Measurements from ENCODE around the genes LRFN2, NFYA and TREM1.

DNA sequence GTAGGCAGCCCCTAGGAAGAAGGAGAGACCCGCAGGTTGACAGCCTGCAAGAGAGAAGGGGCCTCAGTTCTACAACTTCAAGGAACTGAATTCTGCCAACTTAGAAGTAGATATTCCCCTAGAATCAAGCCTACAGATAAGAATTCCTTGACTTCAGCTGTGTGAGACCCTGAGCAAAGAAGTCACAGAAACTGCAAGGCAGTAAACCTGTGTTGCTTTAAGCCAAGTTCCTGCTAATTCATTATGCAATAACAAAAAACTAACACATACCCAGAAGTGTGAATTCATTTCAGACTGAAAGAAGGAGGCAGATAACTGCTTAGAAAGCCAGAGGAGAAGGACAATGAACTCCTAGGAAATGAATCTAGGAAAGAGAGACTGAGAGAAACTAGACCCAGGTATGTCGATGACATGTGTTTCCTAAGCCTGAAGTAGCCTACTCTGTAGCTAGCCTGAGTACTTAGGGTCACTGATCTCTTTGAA, 131.1 kb downstream of the LRFN2 start:
- PRO-cap = no peak

GRCh38 chr6:40586853-40588223, at the start of gene LRFN2:
TSS of gene LRFN2 (minus strand) at chr6:40587364.
- PRO-cap = bidirectional peak, plus-strand start at chr6:40587798, minus-strand start at chr6:40587549; unidirectional peak, minus-strand start at chr6:40587977

DNA sequence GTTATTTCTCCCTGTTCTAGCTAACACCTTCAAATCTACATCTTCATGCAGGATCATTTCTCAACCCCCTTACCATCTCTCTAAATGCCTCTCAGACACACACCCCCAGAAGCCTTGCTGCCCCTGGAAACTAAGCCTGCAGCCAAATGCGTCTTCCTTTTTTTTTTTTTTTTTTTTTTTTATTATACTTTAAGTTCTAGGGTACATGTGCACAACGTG, 55.9 kb downstream of the UNC5CL start:
- PRO-cap = no peak

DNA sequence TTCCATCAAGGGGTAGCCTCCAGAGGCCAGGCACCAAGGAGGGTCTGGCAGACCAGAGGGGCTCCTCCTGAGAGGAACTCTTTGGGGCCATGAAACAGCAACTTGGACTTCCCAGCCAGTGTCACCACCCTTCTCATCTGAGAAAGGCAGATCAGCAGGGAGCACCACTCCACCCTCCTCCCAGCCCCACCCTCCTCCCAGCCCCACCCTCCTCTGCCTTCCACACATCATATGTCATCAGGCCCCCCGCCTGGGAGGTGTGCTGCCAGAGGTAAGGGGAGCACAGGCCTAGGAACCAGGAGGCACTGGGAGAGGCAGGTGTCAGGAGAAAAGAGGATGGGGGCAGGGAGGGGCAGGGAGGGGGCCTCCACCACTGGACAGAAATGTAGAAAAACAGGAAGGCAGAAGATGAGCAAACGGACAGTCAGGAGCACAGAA, 1.1 kb upstream of the TSPO2 start:
- PRO-cap = no peak

- PRO-cap = no peak
Observed at GRCh38 chr6:41049446-41049915, 3.5 kb upstream of the APOBEC2 start.

GRCh38 chr6:41053454-41054053, 552 bp downstream of the APOBEC2 start:
- PRO-cap = no peak

- PRO-cap = bidirectional peak, plus-strand start at chr6:41072970, minus-strand start at chr6:41072772
Observed at GRCh38 chr6:41072708-41073577, at the start of gene NFYA. TSS of gene NFYA (plus strand) at chr6:41072974.

DNA sequence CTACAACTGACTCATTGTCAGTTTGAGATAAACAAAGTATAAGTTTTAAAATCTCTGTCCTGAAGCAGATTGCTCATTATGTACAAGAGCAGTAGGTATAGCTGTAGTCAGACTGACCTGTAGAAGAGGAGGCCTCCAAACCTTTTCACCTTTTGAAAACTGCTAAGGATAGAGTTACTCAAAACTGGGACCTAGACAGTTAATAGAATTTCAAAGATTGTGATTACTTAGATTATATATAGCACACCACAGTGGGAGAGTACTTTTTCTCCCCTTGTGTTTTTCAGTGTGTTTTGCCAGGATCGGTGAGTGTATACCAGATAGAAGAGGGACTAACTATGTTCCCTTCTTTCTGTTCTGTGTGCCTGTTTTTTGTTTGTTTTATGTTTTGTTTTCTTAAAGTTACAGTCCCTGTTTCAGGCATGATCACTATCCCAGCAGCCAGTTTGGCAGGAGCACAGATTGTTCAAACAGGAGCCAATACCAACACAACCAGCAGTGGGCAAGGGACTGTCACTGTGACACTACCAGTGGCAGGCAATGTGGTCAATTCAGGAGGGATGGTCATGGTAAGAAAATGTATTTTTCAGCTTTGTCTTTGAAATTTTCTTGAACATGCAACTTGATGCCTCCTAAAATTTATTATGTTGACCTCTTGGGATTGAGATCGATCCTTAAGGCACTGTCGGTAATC, 18.5 kb downstream of the NFYA start:
- PRO-cap = no peak

DNA sequence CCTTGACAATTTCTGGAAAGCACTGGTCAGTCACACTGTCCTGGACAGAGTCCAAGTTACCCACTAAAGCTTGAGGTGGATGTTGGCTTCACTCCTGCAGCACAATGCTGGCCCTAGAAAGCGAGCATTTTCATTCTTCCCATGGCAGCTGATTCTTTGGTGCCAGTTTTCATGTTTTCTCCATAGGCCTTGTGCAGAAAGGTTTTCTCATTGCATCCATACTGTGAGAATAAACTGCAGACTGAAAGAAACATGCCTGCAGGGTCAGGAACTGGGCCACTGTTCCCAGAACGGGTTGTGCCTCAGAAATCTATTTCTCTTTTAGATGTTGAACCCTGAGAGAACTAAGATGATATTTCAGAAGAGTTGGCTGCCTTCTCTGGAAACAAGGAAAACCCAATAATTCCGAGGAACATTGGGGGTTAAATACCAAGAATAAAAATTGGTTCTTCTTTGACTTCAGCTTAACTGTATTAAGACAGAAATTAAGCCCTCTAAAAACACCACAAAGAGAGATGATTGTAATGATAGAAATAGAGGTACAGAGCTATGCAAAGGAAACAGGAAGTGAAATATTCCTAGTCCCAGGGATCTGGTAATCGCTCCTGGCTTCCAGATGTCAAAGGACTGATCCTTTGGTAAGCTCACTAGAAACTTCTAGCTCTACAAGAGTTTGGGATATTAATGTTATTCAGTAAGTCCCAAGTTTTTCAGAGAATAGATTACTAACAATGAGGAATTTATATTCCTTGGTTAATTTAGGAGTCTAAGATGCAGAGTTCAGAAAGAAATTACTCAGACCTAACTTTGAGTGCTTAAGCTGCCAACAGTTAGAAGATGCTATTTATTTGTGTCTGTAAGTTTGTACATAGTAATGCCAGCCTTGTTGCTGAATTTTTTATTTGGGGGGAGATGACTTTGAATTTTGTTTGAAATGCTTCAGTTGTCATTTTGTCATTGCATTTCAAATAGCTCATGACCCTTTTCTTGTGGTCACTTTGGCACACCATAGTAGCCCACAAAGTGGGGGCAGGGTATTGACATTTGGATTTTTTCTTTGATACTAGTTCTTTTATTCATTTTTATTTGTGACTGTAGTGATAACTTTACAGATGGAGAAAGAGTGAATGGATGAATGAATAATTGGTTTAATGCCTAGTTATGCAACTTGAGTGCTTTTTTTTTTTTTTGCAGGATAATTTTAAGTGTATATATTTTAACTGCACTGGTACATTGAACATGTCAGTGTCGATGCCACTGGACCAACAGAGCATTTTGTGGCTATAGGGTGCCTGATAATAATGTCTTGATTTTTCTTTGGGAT, 26.2 kb downstream of the NFYA start:
- PRO-cap = no peak

GRCh38 chr6:41286255-41287332, at the start of gene TREM1:
TSS of gene TREM1 (minus strand) at chr6:41286682.
- PRO-cap = unidirectional peak, minus-strand start at chr6:41286679

DNA sequence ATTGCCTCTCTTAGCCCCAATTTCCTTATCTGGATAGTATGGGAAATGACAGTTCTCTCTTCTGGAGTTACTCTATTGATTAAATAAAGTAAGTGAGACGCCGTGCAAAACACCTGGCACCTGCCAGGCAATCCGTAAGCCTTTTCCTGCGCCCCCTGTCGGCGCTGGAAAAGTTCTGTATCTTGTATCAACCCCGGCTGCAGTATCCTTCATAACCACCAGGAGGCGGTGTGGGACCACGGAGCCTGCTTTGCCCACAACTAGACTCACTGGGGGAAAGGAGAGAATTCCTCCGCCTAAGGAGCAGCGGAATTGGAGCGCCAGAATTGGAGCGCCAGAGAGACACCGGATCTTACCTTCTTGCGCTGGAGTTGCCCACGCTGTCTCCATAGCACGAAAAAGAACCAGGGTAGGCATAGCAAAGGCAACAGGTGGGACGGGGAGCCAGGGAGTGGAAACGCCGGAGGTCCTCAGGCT, 33.5 kb downstream of the NCR2 start:
- PRO-cap = no peak

GRCh38 chr6:41406721-41407151, 71.3 kb downstream of the NCR2 start:
- PRO-cap = no peak

GRCh38 chr6:41505080-41505641, 41.0 kb upstream of the FOXP4 start:
- PRO-cap = no peak

- PRO-cap = no peak
Observed at GRCh38 chr6:41586977-41587695, 41.0 kb downstream of the FOXP4 start.

DNA sequence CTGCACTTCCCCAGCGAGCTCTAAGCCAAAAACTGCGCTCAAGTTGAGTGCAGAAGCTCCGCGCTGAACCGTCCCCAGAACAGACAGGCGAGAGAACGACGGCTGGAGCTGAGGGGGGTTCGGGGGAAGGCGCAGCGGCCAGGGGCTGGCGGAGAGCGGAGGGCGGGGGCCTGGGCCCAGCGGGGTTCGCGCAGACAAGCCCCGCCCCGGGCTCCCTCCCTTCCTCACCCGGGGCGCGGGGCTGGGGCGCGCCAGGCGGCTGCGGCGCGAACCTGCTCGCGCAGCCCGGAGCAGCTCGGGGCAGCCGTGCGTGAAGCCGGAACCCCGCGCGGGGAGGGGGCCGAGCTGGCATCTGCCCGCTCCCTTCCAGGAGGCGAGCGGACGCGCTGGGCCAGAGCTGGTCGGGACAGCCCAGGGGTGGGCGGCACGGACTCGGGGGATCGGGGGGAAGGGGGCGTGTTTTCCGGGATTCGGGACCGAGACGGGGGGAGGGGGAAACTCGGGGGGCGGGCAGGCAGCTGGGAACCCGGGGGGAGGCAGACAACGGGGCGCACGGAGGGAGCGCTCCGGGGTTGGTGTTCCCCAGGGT, 1.2 kb downstream of the TFEB start:
- PRO-cap = bidirectional peak, plus-strand start at position 351 of the sequence, minus-strand start at position 85 of the sequence

DNA sequence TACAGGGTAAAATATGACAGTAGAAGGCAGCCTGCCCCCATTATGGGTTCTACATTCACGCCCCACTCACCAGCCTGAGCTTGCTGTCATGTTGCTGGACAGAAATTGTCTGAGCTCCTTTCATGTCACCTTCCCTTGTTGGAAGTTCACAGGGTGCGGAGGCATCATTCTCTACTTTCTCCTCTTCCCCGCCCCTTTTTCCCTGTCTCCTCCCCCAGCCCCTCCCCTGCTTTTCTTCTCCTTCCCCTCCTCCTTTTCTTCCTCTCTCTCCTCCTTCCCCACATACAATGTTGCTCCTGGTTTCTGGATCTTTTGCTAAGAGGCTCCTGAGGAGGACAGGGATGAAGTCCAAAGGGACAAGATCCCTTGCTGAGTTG, 656 bp upstream of the TFEB start:
- PRO-cap = no peak

DNA sequence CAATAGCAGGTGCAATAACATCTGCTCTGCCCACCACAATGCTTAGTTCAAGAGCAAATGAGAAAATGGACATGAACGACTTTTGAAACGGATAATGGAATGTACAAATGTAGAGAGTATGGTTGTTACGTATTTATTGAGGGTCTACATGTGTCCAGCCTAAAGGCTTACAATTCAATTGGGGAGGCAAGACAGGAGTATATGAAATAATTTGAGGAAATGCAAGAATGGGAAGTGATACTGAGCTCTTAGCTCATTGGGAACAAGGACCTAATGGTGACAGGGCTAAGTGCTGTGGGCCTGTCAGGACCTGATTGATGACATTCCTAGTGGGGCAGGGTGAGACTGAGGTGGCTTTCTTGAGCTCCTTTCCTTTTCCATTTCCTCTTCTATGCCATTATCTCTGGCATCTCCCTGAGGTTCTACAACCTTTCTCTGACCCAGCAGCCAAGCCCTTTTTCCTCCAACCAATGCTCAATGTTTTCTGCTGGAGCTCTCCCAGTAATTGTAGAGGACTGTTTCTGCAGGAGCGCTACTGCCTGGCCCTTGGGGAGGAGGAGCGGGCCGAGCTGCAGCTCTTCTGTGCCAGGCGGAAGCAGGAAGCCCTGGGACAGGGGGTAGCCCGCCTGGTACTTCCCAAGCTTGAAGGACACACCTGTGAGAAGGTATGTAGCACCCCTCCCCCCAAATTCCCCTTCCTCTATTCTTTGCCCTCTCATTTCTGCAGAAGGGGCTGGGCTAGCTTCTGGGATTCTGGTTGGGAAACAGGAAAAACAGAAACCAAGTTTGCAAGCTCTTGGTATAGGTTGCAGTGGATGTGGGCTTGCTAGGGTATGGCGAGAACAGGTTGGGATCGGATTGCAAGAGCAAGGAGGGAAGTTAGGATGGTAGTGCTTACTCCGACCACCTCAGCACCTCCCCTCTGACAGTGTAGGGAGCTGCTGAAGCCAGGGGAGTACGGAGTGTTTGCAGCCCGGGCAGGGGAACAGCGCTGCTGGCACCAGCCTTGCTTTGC, 2.8 kb upstream of the TOMM6 start:
- PRO-cap = no peak

- PRO-cap = bidirectional peak, plus-strand start at chr6:41895436, minus-strand start at chr6:41895138
Observed at GRCh38 chr6:41894120-41895169, 730 bp downstream of the USP49 start.

- PRO-cap = no peak
Observed at GRCh38 chr6:41931450-41931900, 10.1 kb downstream of the CCND3 start.

GRCh38 chr6:41967021-41967377, 25.4 kb upstream of the CCND3 start:
- PRO-cap = no peak

All from SEM (cell line).